Jejunum (tissue), 1 donor: ENCODE results near the genes HMCES, PIK3R4 and NUDT16.

DNA sequence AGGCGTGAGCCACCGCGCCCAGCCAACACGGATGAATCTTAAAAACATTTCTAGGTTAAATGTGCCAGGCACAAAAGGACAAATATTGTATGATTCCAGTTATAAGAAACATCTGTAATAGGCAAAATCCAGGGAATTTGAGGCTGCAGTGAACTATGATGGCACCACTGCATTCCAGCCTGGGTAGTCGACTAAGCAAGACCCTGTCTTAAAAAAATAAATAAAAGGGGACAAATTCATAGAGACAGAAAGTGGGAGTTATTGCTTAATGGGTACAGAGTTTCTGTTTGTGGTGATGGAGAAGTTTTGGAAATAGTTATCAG, 27.5 kb upstream of the CNBP start:
- PRO-cap = no peak

DNA sequence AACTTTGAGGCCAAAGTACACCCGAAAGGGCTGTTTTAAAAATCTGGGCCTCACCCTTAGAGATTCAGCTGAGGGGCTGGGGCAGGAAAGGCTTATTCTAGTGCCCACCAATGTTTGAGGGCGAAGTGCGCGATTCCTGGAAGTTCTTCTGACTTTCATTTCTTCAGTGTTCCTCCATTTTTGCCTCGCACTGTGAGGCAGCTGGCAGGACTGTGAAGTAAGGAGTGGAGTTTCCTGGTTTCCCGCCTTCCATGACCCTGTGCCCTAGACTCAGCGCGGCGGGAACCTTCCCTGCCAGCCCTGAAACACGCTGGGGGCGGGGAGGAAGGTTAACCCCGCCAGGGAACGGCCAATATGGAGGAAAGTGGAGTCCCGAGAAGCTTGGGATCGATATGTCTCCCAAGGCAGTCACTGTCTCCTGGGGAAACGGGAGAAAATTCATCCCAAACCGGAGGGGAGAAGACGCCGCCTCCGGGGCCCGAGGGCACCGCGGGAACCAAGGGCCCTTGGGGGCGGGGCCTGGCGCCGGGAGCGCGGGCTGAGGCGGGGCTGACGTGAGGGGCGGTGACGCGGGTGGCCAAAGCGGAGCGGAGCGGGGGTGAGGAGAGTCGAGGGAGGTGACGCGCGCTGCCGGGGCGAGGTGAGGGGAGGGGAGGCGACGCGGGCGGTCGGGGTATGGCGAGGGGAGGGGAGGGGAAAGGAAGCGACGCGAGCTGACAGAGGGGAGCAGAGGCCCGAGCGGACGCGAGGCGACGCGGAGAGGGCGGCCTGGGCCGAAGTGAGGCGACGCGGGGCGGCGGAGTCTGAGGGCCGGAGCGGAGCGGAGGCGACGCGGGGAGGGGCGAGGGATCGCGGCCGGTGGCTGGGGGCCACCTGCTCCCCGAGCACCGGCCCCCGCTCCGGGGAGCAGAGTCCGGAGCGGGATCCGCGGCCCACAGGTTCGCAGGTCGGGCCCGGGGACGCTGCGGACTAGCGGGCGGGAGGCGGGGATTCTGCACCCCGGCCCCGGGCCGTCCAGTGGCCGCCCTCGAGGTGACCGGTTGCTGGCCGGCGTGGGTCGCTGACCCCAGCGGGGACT, at the start of gene HMCES:
TSS of gene HMCES (plus strand) at position 605 of the 1,078 bp plus-strand sequence.
- PRO-cap = bidirectional peak, plus-strand start at position 580 of the sequence, minus-strand start at position 498 of the sequence; unidirectional peak, plus-strand start at position 909 of the sequence; bidirectional peak, plus-strand start at position 945 of the sequence, minus-strand start at position 964 of the sequence

DNA sequence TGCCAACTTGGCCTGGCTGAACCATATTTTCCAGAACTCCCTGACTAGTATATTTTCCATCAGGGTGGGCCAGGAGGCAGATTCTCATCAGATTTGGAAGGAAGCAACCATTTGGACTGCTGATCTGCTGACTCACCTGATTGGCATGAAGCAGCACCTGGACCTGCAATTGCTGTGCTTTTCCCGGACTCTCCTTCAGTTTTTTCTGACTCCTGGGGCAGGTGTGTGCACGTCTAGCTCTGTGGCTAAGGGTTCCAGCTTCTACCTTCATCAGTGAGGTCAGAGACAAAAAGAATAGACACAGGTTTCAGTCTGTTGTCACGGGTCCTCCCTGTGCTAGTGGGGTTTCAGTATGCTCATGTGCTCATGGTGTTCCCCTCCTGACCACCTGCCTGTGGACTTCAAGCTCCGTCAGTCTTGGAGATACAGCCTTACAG, 6.0 kb downstream of the H1-10 start:
- PRO-cap = no peak

- PRO-cap = unidirectional peak, minus-strand start at chr3:129399419
Observed at GRCh38 chr3:129398884-129399904, 29.2 kb downstream of the EFCAB12 start.

DNA sequence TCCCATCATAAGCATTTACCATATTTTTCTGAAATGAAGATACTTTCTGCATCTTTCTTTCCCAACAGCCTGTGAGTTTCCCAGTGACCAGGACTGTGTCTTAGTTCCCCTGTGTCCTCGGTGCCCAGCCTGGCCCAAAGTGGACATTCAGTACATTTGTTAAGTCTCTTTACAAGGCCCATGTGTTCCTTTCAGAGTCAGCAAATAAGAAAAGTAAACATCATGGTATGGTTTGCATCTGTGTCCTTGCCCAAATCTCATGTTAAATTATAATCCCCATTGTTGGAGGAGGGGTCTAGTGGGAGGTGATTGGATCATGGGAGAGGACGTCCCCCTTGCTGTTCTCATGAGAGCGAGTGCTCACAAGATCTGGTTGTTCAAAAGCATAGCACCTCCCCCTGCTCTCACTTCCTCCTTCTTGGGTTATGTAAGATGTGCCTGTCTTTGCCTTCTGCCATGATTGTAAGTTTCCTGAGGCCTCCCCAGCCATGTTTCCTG, 4.3 kb downstream of the EFCAB12 start:
- PRO-cap = no peak

- PRO-cap = no peak
Observed at GRCh38 chr3:129452150-129453161, 12.4 kb downstream of the IFT122 start.

DNA sequence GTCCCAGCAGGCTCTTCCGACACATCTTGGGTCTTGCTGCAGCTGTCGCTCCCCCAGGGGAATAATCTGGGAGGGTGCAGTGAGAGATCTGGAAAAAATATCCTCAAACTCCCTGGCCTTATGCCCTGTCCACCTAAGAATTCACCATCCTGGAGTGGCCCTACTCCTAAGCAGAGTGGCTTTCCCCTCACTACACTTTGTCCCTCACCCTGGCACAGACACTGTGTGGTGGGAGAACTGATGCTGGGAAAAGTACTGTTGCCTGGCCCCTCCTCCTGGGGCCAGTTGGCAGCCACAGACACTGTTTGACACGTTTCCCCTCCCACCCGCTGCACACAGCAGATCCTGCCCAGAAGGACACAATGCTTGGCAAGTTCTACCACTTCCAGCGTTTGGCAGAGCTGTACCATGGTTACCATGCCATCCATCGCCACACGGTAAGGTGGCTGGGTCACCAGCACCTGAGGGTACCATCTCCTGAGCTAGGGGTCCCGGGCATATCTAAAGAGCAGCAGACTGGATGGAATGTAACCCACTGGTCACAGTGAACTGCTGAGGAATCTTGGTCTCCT, 21.0 kb upstream of the RHO start:
- PRO-cap = no peak

- PRO-cap = no peak
Observed at GRCh38 chr3:129526047-129526684, 2.3 kb upstream of the RHO start.

GRCh38 chr3:129699252-129699793, 92.8 kb upstream of the PLXND1 start:
- PRO-cap = no peak

GRCh38 chr3:129793221-129793860, 100.2 kb downstream of the TMCC1 start:
- PRO-cap = no peak

- PRO-cap = no peak
Observed at GRCh38 chr3:129794094-129794790, 99.3 kb downstream of the TMCC1 start.

GRCh38 chr3:129794791-129795384, 98.6 kb downstream of the TMCC1 start:
- PRO-cap = no peak

DNA sequence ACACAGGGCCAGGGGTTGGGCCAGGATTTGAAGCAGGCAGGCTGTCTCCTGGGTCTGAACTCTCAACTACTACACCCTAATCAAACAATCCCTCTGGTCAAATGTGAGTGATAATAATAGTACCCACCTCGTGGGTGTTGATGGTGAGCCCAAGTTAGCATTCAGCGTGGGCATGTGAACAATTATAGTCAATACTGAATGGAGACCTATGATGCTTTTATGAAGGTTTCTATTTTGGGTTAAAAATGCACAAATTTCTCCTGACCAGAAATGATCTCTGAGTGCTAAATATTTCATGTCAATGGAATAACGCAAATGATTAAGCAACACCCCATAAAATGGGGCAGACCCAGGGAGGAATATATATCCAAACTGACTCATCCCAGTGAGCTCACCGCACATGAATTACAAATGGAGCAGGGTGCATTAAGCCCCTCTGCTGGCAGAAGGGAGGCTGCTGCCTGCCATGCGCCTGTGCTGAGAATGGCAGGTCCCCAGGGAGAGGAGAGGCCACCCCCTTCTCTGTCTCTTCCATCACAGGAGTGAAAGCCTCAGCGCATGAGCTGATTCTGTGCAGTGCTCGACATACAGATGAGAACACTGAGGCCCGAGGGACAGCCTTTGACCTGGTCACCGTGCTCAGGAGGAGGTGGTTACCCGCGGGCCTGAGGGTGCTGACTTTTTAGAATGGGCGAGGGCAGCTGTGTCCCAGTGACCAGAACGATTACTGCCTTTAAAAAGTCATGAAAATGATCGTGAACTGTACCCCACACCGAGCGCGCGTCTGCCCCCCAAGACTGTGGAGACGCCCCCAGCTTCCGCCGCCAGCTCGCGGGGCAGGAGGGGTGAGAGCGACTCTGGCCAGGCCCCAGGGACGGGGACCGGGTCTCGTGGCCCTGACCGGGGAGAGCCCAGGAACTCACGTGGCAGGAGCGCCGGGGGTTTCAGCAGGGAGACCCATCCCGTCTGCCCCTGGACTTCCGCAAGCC, 29.0 kb downstream of the ALG1L2 start:
- PRO-cap = no peak

- PRO-cap = no peak
Observed at GRCh38 chr3:130184128-130184787, 102.6 kb downstream of the ALG1L2 start.

- PRO-cap = no peak
Observed at GRCh38 chr3:130517593-130518081, 660 bp downstream of the COL6A6 start.

- PRO-cap = bidirectional peak, plus-strand start at chr3:130746929, minus-strand start at chr3:130746823
Observed at GRCh38 chr3:130746282-130747176, at the start of gene PIK3R4. Gene PIK3R4, minus strand, starts transcription at chr3:130746829.

DNA sequence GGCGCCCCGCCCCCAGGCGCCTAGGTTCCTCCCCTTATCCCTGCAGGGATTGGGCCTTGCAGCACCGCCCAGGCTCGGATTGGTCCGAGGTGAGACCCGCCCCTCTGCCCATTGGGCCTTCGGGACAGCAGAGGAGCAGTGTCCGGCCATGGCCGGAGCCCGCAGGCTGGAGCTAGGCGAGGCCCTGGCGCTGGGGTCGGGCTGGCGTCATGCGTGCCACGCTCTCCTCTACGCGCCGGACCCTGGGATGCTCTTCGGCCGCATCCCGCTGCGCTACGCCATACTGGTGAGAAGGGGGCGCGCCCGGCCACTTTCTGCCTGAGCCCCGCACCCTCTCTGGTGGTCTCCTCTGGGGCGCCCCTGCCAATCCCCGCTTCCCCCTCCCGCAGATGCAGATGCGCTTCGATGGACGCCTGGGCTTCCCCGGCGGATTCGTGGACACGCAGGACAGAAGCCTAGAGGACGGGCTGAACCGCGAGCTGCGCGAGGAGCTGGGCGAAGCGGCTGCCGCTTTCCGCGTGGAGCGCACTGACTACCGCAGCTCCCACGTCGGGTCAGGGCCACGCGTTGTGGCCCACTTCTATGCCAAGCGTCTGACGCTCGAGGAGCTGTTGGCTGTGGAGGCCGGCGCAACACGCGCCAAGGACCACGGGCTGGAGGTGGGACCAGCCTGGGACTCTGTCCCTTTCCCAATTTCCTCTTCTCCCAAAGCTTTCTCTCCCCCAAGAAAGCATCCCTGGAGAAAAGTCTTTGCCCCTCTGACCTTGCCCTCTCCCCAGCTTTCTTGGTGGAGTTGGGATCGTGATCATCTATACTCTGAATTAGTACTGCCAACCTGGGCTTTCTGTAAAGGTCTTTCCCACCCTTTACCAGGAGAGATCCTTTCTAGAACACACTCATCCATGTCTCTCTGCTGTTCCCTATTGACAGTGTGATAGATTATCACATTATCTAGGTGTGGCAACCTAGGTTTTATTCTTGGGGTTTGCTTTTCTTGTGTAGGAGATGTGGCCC, at the start of gene NUDT16:
TSS of gene NUDT16 (plus strand) at position 118 of the 1,014 bp plus-strand sequence.
- PRO-cap = bidirectional peak, plus-strand start at position 111 of the sequence, minus-strand start outside the sequence; unidirectional peak, plus-strand start at position 281 of the sequence; unidirectional peak, minus-strand start at position 578 of the sequence

DNA sequence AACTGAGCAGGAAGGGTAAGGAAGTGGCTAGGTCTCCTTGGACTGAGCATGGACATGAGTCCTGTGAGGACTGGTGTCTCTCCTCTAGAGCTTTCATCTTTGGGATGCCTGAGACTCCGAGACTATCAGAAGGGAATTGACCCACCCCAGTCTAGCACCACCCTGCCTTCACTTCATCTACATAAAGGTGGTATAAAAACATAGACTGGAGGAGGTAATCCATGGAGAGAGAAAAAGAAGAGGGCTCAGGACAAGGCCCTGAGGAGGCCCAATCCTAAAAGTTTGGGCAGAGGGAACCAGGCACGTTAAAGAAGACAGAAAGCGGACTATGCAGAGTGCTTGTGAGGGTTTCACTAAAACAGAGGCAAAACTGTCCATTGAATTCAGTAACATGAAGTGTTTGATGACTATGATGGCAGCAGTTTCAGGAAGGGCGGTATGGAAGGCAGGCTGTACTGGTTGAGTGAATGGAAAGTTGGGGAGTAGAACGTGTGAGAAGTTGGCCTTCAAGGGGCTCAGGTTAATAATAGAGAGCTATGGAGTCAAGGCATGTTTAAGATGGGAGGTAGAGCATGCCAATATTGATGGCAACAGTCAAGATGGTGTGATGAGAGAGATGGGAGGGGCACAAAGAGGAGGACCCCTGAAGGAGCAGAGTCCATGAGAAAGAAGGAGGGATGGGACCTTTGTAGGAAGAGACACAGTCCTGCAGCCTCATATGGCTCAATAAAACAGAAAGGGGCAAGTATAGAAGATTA, 2.5 kb downstream of the NUDT16 start:
- PRO-cap = no peak

DNA sequence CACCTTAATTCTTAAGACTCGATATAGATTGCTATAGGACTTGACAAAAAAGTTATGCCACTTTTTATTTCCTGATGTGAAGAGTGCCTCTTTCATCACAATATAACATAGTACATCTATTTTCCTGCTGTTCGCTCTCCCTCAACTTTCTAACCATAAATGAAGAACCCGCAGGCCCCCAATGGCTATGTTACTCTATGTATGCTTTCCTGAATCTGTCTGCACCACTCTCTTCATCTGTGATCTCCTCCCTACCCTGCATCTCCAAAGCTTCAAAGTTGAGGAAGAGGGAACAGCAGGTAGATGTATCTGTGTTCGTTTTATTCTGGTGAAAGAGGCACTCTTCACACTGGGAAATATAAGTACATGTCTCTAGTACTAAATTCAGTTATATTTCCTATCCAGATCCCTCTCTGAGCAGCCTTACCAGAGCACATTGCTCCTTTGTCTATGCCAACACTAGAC, 9.8 kb downstream of the MRPL3 start:
- PRO-cap = no peak

DNA sequence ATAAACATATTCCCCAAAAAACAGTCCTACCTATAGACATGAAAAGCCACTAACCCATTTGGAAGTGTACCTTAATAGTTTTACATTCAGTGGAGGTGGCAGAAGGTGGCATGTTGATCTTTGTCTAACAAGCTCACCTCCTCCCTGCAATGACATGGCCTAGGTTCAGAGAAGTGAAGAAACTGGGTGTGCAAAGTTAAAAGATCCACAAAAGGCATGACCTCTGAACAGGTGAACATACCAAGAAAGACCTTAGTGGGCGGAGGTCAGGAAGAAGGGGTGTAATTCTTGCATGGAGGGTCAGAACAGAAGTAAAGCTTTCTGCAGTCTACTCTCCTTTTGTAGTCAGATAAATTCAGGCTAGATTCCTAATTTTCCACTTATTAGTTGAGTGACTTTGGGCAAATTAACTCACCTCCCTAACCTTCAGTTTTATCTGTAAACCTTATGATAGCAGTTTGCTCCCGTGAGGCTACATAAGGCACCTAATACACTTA, 767 bp downstream of the MRPL3 start:
- PRO-cap = no peak